Frontal cortex (tissue), 2 donors: Measurements from ENCODE around the genes USB1 and SETD6.

DNA sequence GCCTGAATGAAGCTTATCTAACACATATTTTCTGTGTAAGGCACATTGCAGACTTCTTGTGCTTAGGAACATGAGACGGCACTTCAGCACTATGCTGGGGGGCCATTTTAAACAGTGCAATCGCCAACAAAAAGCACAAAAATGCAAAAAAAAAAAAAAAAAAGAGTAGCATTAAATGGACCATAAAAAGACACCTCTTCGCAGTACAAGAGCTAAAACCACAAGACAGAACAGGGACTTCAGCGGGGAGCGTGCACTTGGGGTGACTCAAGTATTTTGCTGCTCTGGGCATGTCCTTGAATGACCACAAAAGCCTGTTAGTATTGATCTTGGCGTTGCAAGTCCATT lies 79.0 kb downstream of the CNGB1 start:
- RAMPAGE, long total RNA = no peak

DNA sequence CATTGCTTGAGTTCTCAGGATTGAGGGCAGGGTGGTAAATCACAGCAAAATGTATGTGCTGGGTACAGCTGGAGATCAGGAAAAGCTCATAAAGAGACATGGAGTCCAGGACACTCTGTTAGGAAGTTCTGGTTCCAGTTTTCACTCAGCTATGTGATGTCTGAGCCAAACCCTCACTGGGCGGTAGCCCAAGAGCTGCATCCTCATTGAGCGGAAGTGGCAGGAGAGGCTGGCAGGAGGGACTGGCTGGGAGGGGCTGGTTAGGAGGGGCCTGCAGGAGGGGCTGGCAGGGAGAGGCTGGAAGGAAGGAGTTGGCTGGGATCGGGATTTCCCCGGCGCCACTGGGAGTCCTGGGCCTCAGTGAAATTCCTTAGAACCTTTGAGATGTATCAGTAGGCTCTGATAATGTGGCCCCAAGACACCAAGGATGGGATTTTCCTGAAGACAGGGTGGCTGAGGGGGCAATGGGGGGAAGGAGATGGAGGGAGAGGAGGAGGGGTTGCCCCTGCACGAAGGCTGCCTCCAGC lies 32.0 kb downstream of the CNGB1 start:
- RAMPAGE, long total RNA = no peak

DNA sequence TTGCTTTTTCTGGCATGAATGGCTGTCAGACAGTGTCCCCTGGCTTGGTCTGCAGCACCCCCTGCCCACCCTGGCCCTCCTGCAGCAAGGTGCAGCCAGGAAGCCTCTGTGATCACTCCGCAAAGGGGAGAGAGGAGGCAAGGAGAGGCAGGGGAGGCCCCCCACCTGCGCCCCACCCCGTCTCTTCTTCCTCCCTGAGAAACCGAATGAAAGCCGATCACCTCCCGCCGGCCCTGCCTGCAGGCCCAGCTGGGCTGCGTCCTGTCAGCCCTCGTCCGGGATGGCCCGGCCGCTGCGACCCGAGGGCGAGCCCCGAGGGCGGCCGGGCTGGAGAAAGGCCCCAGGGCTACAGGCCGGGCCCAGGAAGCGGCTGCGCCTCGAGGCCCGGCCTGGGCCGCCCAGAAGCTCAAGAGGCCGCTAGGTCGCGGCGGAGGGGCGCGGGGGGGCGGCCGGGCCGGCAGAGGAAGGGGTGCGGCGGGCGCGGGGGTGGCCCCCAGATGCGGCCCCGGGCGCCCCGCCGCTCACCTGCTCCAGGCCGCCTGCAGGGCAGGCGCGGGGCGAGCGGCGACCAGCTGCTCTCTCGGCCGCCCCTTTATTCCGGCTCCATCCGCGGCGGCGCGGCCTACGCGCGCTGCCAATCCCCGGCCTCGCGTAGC lies 468 bp downstream of the ZNF319 start:
- RAMPAGE, long total RNA = no peak

DNA sequence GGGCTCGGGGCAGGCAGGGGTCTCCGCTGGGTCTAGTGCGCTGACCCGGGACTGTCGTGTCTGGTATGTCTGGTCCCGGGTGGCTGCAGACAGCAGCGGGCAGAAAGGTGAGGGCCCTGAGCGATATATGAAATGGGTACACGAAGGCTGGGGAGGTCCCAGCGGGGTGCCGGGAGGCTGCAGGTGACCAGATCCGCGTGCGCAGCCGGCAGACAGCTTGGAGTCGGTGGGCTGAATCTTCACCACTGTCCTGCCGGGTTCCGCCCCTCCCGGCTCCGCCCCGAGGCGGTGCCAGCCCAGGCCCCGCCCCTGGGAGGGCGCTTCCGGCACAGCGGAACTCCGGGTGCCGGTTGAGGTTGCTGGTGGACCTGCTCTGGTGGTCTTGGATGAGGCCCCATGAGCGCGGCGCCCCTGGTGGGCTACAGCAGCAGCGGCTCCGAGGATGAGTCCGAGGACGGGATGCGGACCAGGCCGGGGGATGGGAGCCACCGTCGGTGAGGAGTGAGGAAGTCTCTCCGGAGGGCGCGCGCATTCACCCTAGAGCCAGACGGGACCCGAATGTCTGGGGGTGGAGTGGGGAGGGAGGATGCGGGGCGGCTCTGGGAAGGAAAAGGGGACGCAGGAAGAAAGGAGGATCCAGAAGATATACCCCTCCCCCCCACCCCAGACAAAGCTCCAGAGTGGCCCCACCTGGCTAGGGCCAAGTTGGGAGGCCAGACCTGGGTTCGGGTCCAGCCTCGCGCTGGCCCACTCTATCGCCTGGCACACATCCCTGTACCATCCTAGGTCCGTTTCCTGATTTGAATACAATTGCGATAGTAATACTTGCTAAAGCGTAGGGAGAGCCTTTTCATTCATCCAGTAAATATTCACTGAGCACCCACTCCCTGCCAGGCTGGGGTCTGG lies at the start of gene USB1:
Gene USB1 (plus strand): TSS at position 320 of the 906 bp plus-strand sequence.
- RAMPAGE, long total RNA = no peak

- RAMPAGE, long total RNA = no peak
These were observed 28.6 kb upstream of the CFAP20 start for GRCh38 chr16:58157479-58158417.

- RAMPAGE, long total RNA = no peak
These were observed 29.4 kb upstream of the CFAP20 start for GRCh38 chr16:58158418-58159184.

GRCh38 chr16:58196692-58197547 lies 986 bp downstream of the CSNK2A2 start:
- RAMPAGE, long total RNA = no peak

DNA sequence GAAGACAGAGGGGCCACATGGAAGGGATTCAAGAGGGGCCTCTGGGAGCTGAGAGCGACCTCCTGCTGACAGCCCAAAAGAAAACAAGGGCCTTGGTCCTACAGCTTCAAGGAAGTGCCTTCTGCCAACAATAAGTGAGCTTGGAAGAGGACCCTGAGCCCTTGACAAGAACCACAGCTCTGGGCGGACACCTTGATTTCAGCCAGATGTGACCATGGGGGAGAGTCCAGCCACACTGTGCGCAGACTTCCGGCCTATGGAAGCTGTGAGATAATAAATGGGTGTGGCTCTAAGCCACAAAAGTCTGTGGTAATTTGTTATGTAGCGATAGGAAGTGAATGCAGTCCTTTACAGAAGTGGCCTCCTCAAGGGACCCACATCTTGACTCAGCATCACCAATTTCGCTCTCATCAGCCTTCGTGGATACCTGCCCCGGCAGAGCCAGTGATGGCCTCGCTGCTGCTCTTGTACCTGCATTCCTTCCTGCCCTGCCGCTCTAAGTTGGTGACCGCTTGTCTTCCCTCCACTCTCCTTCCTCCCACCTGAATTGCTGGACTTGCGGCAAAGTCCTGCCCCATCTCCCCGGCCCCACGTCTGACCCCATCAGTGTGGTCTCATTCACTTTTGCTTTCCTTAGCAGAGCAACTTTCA lies 15.8 kb downstream of the CCDC113 start:
- RAMPAGE, long total RNA = no peak

DNA sequence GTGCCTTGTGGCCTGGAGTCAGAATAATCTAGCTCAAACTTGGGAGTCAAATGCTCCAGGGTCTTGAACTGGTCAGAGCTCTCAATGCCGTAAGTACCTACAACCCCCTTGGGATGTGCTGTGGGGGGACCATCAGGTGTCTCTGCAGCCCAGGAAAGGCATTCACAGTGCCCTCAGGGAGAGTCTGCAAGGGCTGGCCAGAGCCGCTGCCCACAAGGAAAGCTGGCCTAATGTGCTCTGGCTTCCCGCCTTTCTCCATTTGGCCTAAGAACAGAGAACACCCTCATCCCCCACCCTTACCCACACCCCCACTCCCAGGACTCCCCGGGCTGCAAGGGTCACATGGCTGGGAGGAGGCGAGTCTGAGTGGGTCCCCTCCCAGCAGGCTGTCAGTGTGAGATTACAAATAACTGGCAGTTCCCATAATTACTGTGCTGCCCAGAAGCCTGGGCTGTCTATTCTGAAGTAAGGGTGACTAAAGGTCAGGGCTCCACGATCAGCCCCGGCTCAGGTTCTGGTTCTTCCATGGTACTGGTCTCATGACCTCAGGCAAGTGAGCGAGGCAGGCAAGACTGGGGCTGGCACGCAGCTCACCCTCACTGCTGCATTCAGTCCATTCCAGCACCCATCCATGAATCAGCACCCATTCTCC lies 41.7 kb downstream of the GINS3 start:
- RAMPAGE, long total RNA = no peak

DNA sequence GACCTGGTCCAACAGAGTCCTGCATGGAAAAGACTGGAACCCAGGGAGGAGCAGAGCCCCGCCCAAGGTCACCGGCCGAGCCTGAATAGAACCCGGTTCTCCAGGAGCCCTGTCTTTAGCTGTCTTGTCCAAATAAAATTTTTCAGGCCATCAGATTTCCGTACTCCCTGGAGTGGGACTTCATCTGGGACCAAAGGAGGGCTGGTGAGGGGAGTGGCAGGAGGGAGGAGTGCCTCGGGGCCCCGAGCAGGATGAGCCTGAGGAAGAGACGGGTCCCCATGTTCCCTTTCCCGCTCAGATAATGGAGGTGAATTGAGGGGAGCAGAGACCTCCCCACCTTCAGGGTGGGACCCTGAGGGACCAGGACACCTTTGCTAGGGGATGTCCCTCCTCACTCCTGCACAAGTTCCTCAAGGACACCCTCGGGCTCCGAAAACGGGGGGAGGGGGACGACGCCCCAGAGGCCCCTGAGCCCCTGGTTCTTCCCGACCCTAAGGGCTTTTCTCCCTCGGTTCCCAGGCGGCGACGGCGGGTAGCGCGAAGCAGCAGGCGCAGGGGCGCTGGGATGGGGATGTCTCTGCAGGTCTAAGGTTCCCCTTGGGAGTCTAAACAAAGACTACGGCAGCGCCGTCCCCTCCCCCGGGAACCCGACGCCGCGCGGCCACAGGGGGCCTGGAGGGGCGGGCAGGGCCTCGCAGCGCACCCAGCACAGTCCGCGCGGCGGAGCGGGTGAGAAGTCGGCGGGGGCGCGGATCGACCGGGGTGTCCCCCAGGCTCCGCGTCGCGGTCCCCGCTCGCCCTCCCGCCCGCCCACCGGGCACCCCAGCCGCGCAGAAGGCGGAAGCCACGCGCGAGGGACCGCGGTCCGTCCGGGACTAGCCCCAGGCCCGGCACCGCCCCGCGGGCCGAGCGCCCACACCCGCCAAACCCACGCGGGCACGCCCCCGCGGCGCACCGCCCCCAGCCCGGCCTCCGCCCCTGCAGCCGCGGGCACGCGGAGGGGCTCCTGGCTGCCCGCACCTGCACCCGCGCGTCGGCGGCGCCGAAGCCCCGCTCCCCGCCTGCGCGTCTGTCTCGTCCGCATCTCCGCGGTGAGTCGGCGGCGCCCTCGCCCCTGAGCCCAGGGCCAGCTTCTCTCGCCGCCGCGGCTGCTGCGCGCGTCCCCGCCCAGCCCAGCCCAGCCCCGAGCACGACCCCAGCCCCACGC lies 36.8 kb upstream of the NDRG4 start:
- RAMPAGE, long total RNA = no peak

- RAMPAGE, long total RNA = no peak
These were observed 32.2 kb upstream of the NDRG4 start for GRCh38 chr16:58467674-58468208.

GRCh38 chr16:58494958-58496190 lies 4.6 kb upstream of the NDRG4 start:
- RAMPAGE, long total RNA = no peak

DNA sequence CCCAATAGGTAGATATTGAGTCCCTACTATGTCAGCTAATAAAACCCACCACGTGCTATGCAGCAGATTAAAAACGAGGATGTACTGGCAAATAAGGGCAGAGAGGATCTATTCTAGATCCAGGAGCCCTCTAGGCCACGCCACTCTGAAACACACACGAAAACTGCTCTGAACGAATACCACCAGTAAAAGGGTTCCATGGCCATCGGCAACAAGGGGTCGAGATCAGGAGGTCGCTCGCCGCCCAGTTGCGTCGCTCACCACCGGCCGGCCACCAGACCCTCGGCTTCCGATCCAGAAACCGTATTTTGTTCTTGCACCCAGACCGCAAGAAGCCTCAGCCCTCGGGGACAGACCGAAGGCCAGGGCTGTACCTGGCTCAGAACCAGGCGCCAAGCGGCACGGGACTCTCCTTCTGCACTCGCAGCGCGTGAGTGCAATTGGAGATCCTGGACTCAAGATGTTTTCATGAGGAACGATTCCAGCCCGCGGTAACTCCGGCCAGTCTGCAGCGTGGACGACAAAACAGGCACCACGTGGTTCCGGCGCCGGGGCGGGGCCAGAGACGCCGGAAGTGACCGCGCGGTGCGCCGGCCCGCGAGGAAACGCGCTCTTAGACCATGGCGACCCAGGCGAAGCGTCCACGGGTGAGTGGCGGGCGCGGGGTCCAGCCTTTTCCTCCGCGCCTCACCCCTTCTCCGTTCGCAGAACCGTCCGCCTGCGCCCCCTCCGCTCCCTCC lies at the start of gene SETD6:
Gene SETD6 (plus strand): TSS at position 600 of the 740 bp plus-strand sequence.
- RAMPAGE, long total RNA = no peak

DNA sequence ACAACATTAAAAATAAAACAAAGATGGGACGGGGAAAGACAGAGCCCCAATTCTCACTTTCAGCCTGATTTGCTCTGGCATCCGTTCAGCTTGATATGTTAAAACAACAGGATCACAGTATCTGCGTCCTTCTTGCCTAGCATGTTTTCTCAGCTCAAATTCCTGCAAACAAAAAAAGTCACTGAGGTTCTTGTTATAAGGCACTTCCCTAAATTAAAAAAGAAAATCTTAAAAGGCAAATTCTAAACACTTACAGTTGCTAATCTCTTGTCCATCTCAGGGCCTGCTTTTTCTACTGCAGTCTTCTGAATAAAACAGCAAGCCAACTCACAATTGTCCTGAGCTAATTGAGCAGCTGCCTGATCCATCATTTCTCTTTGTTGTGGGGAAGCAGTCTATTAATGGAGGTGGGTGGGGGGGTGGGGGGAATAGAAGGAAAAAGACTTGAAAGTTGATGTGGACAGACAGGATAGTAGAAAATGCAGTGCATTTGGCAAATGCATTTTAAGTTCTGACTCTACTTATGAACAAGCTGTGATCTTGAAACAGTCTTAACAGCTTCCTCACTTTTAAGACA lies 26.9 kb downstream of the SETD6 start:
- RAMPAGE, long total RNA = no peak

DNA sequence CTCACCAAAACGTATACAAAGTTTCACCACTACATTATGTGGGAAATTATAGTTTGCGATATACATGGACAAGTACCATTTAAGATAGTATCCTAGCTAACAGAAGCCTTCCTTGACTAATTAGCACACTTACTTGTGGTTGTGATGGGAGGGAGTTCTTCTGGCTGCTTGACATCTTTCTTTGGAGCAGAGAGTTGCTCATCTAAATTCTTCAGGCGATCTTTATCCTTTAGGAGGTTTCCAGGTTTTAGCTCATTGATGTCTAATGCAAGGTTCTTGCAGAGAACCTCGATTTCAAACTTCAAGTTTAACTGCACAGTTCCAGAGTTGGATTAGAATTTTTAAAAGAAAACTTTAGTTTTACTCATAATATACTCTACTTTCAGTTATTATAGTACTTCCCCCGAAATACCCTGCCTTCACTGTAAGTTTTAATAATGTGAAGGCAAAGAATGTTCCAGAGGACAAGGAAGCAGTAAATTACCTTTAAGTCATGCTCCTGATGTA lies 30.9 kb downstream of the SETD6 start:
- RAMPAGE, long total RNA = no peak

- RAMPAGE, long total RNA = no peak
These were observed 17.7 kb downstream of the CNOT1 start for GRCh38 chr16:58611876-58612448.

DNA sequence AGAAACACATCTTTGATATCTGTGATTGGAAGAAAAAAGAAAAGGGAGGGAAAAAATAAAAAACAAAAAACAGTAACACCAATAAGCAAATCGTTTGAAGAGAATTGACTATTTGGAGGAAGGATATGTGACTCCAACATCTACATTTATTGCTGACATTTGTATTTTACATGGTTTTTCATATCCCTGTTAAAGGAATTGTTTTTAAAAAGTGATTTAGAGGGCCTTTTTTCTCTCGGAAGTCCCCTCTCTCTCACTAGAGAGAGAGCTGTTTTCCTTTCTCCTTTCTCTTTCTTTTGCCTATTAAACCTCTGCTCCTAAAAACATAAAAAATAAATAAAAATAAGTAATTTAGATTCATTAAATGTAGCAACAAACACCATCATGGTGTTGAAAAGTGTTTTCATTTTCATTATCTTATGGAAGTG lies 1469.7 kb upstream of the GOT2 start:
- RAMPAGE, long total RNA = no peak

- RAMPAGE, long total RNA = no peak
These were observed 907.5 kb downstream of the CDH8 start for GRCh38 chr16:61128745-61129226.

GRCh38 chr16:61801688-61802126 lies 234.5 kb downstream of the CDH8 start:
- RAMPAGE, long total RNA = no peak

DNA sequence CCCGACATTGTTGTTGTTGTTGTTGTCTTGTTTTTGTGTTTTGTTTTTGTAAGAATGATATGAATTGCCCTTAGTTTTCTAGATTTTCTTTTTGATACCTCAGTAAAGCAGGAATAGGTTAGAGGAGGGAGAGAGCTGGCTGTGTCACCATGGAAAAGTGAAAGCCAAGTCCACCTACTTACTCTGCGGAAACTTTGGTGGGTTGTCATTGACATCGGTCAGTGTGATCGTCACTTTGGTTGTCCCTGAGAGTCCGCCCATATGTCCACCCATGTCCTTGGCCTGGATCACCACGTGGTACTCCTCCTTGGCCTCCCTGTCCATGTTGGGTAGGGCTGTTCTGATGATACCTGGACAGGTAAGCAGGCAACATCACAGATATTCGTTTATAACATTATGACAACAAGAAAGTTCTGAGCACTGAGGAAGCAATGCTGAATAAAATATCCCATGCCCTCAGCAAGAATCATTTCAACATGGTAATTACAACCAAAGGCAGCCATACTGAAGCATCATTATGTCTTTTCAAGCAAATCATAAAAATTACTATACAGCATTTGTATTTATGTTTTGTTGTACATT lies 130.2 kb downstream of the CDH11 start:
- RAMPAGE, long total RNA = no peak